ENCODE measurements around the genes REV3L, CCN6 and HDAC2.

DNA sequence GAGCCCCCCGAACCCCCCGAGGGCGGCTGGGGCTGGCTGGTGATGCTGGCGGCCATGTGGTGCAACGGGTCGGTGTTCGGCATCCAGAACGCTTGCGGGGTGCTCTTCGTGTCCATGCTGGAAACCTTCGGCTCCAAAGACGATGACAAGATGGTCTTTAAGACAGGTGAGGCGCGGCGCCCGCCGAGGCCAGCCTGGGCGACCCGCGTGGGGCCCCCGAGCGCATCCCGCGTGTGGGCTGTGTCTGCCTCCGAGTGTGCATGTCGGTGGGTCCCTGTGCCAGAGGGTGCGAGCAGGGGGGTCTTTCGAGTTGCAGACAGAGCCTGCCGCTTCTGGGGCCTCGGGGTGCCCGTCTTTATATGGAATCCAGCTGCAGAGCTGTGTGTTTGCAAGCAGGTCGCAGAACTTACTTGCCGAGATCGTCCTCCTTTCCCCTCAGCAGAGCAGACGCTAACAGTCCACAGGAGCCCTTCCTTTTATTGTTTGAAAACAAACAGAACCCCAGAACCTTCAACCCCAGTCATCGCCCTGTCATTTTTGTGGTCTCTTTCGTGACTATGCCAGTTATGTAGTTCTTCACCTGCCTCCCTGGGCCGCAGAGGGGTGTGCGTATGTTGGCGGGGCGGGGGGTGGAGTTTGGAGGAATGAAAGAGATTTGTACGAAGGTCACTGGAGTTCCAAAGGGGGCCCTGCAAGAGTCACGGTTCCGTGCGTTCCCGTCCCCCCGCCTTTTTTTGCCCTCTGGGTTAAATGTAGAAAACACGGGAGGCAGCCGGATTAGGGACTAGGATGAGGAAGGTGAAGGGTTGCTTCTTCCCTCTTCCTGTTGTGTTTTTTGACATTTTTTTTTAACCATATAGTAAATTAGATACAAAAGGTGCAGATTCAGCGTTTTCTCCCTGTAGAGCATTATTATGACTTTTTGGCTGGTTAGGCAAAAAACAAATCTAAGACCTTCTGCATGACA, 910 bp downstream of the SLC16A10 start:
- PRO-cap = no peak
- RAMPAGE, long total RNA, 3 experiments = start-site peak on the plus strand in 1 of 3 experiments, centred at positions 154 to 902 of the sequence, 6 to 12 reads per replicate

DNA sequence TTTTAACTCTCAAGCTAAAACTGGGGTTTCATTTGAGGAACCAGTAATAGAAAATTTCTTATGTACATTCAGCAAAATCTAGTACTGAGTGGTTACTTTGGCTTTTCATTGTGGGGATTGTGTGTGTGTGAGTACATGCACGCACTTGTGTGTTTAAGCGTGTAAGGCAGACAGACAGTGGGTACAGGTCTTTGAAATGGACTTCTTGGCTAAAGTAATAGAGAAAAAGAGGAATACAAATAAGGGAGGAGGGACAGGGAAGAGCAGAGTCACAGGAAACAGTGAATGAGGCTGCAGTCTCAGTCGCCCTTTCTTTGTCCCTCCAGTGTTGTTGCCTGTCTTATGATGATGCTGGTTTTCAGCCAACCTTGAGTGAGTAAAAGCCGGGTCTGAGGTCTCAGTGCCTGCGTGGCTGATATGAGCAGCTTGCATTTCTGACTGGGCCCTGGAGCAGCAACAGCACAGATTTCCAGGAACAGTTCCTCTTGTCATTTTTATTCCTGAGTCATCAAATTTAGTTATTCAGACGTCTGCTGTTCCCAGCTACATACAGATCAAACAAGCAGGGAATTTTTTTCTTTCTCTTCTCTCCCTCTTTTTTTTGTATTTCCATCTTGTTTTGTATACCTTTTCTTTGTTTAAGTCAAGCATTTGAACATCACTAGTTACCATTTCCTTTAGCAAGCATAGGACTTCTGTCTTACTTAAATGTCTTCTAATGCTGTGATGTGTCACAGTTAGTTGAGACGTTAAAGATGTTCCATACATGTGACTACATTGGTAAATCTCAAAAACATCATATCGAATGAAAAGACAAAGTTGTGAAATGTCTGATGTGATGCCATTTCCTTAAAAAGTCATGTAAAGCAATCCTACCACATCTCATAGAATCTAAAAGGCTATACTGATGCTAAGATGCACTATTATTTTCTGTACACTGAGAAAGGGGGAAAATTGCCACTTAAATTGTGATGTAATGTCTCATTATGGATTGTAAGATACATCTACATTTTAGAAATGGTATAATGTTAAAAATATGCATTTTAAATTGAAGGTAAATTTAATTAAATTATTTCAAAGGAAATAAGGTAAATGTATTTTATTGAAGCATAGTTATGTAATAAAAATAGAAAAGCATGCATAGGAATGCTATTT, 26.6 kb downstream of the SLC16A10 start:
- PRO-cap = no peak
- RAMPAGE, long total RNA, 3 experiments = no peak in any of the 3 experiments

- PRO-cap = no peak
- RAMPAGE, long total RNA, 3 experiments = no peak in any of the 3 experiments
Measured at GRCh38 chr6:111121929-111122459, 34.7 kb downstream of the SLC16A10 start.

GRCh38 chr6:111414633-111415466, 68.2 kb downstream of the REV3L start:
- PRO-cap = no peak
- RAMPAGE, long total RNA, 3 experiments = no peak in any of the 3 experiments

DNA sequence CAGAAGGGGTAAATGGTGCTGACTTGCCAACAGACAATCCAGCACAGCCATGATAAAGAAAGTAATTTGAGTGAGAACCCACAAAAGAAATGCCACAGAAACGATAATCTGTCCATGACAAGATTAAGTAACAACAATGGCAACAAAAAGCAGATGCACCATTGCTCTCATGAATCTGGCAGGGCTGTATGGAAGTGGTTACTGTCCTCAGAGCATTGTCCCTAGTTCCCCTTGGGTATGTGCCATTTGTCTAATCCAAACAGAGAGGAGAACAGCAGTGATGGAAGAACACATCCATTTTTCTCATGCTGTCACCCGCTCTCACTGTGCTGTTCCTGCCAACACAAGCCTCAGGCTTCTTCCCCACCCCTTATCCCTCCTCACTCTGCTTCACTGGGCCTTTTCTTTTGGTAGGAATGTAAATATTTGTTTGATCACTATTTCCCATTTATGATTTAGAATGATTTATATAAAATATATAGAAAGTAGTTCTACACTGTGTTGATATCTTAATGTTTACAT, 65.8 kb downstream of the REV3L start:
- PRO-cap = no peak
- RAMPAGE, long total RNA, 3 experiments = no peak in any of the 3 experiments

- PRO-cap = bidirectional peak, plus-strand start at chr6:111482676, minus-strand start at chr6:111482664; bidirectional peak, plus-strand start at chr6:111483279, minus-strand start at chr6:111483167
- RAMPAGE, long total RNA, 3 experiments = no peak in any of the 3 experiments
Measured at GRCh38 chr6:111482343-111483348, at the start of gene REV3L. TSS of gene REV3L (minus strand) at chr6:111483218.

GRCh38 chr6:111536593-111537284, 53.7 kb upstream of the REV3L start:
- PRO-cap = bidirectional peak, plus-strand start at chr6:111537080, minus-strand start at chr6:111536926
- RAMPAGE, long total RNA, 3 experiments = no peak in any of the 3 experiments

DNA sequence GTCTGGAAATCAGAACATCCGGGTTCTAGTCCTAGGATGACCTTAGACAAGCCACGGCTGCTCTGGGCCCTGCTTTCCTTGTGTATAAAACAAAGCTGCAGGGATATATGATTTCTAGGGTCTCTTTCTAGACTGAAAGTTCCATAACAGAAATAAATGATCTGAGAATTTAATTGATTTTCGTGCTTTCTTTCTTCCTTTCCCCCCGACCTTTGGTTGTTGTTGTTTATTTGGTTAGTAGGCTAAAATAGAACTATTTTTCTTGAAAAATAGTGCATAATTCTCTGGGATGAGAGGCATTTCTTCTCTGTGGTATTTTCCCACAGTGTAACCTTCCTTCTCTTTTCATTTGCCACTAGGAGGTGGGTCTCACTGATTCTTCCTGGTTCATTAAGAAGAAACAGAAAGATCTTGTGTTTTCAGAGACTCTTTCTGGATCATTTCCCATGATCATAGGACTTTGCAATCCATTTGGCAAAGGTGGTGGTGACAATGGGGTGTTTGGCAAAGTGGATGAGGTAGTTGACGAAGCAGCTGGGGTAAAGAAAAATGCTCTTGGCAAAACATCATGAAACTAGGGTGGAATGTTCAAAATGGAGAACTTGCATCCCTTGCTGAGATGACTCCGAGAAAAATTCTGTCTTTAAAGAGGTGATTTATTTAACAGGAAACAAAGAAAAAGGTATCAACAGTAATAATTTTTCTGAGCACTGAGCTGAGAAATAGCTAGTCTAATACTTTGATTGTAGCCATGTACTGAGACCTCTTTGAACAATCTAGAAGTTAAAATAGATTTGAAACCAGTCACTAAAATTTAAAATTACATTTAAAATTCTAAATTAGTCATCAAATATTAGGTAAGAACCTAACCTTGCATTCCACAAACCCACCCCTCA, 50.7 kb downstream of the TRAF3IP2 start:
- PRO-cap = bidirectional peak, plus-strand start at position 569 of the sequence, minus-strand start at position 392 of the sequence
- RAMPAGE, long total RNA, 3 experiments = no peak in any of the 3 experiments

DNA sequence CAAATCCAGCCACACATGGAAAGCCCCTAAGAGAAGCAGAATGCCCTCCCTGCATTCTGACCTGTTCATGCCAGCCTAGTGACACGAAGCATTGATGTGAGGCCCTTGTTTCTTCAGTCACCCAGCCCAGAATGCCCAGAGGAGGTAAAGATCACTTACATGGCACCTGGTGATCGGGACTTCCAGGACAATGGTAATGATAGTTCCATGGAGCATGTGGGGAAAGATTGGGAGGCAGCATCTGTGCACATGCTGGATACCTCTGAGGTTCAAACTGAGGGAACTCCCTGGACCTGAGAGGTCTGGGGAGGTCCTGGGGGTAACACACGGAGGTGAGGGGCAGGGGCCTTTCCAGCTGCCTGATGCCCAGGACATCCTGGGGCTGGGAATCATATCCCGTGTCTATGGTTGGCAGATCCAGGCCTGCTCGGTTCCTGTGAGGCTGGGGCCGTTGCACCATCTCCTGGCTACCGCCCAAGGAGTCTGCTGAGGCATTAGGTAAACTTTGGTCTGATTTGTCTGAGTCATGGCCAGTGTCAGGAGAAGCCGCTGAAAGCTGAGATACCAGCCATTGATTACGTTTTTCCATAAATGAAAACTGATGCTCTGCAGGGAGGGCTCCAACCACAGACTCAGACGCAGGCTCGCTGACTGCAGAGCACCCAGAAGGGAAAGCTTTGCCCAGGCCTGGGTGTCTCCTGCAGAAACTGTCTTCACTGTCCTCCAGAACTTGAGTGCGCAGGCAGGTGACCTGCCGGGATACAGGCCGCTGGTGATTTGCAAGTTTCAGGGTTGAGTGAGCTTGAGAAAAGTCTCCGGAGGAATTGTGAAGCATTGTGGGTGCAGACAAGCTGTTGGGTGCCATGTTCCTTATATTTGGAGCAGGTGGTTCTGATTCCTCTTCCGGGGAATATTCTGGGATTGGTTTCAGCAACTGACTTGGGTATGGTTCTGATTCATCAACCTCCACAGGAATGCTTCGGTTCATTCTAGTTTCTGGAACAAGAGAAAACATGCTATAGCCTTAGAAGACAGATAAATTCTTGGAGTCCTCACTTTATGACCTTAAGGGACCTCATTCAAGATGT, 14.2 kb downstream of the TRAF3IP2 start:
- PRO-cap = bidirectional peak, plus-strand start at position 590 of the sequence, minus-strand start at position 364 of the sequence
- RAMPAGE, long total RNA, 3 experiments = no peak in any of the 3 experiments

DNA sequence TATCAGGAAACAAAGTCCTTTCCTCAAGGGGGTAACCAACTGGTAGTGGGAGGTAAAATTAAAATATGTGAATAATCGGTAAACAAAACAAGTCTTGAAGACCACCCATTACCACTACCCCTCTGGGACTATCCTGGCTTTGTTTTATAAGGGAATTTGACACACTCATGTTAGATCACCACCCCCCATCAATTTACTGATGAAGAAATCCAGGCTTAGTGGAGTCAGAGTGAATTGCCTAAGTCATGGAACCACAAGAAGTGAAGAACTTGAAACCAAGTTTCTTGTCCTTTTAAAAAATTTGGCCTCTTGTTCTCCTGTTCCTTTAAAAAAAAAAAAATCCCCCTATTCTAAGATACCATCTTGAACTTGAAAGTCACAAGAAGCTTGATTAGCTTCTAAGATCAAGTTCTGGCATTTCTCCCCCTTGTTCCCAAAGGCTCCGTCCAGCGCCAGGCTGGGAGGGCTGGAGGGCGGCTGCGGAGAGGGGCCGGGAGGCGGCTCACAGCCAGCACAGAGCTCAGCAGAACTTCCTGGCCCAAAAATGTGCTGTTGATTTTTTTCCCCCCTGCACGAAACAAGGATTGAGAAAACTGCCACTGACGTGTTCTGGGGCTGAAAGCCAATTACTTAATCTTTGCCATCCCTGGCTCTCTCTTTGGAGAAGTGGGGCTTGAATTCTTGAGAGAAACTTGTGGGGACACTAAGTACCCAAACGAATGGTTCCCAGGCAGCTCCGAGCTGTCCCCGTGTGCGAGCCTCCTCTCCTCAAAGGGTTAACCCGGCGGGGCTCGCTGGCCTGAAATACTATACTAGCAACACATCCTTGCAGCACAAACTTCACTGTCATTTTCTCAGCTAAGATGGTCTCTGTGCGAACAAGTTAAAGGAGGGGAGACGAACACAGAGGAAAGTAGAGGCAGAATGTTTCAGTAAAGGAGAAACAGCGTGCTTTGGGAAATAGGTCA, 633 bp downstream of the TRAF3IP2 start:
- PRO-cap = bidirectional peak, plus-strand start at position 227 of the sequence, minus-strand start at position 195 of the sequence; bidirectional peak, plus-strand start at position 849 of the sequence, minus-strand start at position 532 of the sequence
- RAMPAGE, long total RNA, 3 experiments = start-site peak on the plus strand in 3 of 3 experiments, centred at positions 654 to 836 of the sequence, 6 to 11 reads per replicate

DNA sequence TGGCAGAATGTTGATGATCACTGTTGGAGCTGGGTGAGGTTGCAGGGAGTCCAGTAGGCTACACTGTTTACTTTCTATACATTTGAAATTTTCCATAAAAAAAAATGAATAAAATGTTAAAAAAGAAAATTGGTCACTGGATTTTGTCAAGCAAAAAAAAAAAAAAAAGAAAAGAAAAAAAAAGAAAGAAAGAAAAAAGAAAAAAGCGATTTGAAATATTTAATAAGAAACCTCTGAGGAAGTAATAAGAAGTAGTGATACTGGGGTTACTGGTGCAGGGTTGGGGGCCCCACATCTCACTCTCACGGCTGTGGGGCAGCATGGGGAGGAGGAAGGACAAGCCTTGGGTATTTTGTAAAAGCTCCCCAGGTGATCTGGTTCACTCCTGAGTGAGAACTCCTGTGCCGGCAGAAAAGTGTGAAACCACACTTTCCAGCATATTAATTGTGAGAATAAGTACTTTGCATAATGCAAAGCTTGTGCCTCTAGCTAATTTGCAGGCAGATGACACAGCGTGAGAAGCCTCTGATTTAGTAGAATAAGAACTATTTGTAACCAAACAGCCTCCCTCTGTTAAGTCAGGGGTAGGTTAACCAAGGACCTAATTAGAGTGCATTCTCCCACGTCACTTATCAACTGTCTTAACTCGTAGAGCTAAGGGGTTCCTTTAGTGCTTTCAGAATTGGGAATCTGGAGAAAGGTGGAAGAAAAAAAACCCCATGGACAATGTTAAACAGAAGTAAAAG, 109.0 kb downstream of the FYN start:
- PRO-cap = no peak
- RAMPAGE, long total RNA, 3 experiments = no peak in any of the 3 experiments

GRCh38 chr6:111780753-111781705, 92.2 kb downstream of the FYN start:
- PRO-cap = no peak
- RAMPAGE, long total RNA, 3 experiments = no peak in any of the 3 experiments

DNA sequence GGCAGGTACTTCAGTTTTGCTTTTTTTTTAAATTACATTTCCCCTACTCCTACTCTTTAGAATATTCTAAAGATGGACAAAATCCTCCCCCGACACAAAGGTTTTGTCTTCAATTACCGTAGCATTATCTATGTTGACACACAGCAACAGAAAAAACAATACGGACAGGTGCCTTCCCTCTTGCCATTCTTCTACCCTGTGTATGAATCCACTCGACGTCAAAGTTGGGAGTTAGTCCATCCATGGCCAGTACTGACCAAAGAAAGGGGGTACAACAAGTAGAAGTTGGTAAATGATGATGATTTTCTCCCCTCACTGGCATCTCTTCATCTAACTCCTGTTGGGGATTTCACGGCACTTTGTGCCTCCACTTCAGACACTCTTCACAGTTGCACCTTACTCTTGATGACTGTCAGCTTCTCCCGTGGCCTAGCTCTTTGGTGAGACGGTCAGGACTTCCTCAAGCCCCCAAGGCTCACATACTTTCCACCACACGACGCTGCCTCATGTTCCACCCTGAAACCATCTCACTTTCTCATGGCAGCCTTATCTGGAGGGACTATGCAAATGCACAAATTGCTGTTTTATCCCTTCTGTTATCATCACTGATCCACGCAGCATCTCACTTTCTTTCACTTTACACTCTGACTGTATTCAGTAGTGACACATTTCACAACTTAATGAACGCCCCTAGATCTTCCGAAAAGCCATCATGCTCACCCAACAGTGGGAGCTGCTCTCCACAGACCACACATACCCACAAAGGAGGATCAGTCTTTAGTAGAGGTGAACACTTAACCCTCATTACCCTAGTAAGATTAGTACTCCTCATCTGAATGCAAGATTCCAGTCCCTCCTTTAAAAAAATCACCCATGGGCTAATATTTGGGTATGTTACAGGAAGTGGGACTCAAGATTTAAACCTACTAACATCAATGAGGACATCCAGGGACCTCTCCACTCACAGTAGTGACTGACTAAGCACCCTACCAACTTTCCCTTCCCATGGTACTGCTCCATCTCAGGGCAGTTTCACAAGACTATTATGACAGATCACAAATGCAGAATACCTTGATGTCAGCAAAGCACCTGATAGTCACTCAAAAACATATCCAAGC, 35.6 kb downstream of the FYN start:
- PRO-cap = no peak
- RAMPAGE, long total RNA, 3 experiments = no peak in any of the 3 experiments

DNA sequence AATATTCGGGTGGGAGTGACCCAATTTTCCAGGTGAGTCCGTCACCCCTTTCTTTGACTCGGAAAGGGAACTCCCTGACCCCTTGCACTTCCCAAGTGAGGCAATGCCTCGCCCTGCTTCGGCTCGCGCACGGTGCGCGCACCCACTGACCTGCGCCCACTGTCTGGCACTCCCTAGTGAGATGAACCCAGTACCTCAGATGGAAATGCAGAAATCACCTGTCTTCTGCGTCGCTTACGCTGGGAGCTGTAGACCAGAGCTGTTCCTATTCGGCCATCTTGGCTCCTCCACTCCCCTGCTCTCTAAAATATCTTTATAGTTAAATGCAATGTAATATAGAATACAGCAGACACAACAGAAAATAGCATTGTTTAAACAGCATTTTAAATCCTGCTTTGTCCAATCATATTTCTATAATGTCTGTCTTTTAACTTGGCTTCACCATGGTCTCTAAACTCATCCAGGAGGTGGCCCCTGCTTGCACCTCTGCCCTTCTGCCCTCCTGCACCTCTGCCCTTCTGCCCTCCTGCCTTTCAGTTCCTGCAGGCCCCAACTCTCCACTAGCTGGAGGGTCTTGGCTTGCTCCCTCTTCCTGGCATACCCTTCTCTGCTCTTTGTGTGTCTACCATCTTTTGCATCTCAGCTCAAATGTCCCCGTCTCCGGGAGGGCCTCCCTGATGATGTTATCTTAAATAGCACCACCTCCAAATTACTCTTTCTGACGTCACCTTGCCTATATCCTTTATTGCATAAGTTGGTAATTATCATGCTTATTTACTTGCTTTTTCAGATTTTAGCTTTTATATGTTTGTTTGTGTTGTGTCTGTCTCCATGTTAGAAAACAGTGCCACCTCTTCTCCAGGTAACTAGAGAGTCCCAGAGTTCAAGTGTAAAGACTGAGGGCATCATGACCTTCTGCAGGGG, 35.7 kb upstream of the FYN start:
- PRO-cap = no peak
- RAMPAGE, long total RNA, 3 experiments = no peak in any of the 3 experiments

DNA sequence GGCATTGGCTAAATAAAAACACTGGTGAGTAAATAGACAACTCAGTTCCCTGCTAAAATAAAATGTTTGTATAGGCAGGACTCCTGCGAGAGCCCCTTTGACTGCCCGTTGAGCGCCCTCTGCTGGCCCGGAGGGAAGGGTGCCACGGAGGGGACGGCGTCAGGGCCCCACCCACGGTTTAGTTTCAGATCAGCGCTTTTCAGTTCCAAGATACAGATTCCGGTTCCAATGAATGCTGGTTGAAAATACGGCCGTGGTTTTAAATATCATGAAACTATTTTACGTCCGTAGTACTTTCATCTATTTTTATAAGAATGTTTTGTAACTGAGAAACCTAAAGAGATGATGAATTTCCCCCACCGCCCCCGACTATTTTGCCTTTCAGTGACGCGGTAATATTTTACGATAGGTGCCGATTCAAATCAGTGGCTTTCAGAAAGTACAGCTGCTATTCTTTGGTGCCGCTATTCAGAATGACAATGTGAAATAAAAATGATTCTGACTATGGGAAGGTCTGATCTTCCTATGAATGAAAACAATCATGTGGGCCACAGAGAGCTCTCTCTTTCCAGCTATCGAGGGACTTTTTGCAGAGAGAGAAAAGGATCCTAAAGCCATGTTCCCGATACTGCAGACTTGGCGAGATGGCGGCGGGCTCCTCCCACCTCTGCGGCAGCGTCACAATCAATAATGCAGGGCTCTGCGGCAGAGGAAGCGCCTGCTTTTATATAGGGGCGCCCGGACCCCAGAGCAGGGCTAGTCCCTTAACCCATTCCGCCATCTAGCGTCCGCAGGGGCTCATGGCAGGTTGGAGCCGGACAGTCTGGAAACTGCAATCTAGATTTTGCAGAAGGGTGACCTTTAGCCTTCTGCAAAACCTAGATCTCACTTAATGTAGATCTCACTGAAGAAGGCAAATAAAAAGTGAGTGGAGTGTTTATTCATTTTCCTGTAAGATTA, 10.6 kb upstream of the CCN6 start:
- PRO-cap = bidirectional peak, plus-strand start at position 215 of the sequence, minus-strand start at position 63 of the sequence; unidirectional peak, minus-strand start at position 638 of the sequence
- RAMPAGE, long total RNA, 3 experiments = no peak in any of the 3 experiments

DNA sequence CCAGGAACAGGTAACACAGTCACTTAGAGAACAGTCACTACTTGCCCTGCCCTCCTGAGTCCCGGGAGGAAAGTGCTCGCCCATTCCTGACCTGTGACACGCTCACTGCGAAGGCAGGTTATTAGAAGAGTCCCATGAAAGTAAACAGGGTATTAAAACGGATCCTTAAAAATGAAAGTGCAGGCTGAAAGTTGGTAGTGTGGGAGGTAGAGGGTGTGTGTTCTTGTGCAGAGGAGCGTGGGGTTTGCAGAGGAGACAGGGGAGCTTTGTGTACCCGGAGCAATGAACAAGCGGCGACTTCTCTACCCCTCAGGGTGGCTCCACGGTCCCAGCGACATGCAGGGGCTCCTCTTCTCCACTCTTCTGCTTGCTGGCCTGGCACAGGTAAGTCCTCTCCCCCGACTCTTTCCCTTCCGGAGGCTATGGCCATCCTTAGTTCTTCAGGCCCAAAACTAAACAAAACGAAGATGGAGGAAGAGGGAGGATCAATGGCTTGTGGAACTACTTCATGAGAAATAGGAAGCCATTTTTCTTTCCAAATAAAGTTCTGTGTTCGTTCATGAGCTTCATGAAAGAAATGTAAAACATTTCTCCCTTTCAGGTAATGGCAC, at the start of gene CCN6:
CCN6 (plus strand) TSS at position 83 of the 611 bp plus-strand sequence.
- PRO-cap = no peak
- RAMPAGE, long total RNA, 3 experiments = no peak in any of the 3 experiments

DNA sequence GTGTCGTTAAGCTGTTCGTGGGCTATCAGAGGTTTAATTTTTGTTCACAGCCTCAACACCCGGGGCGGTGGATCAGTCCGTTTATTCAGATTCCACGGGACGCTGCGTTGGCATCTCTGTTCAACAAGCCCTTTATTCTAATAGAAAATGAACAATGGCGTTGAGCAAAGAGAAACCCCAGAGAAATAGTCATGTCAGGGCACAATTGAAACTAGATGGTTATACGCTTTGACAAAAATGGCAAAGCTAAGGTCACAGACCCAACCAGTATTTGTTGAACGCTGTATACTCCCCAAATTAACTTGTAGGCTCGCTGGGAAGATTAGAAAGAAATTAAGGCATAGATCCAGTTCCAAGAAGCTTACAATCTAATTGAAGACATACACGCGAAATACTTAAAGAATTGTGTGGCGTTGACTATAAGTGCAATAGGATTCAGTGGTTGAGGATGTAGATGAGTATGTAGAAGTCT, 399 bp downstream of the FAM229B start:
- PRO-cap = no peak
- RAMPAGE, long total RNA, 3 experiments = no peak in any of the 3 experiments

- PRO-cap = bidirectional peak, plus-strand start at chr6:113855165, minus-strand start at chr6:113854924; bidirectional peak, plus-strand start at chr6:113855337, minus-strand start at chr6:113855192
- RAMPAGE, long total RNA, 3 experiments = no peak in any of the 3 experiments
Measured at GRCh38 chr6:113854484-113855664, 2.3 kb upstream of the MARCKS start.

DNA sequence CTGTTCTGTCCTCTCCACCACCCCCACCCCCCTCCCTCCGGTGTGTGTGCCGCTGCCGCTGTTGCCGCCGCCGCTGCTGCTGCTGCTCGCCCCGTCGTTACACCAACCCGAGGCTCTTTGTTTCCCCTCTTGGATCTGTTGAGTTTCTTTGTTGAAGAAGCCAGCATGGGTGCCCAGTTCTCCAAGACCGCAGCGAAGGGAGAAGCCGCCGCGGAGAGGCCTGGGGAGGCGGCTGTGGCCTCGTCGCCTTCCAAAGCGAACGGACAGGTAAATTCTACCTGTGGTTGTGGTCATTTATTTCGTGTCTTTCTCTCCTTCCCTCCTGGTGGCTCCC, 403 bp downstream of the MARCKS start:
- PRO-cap = no peak
- RAMPAGE, long total RNA, 3 experiments = no peak in any of the 3 experiments

DNA sequence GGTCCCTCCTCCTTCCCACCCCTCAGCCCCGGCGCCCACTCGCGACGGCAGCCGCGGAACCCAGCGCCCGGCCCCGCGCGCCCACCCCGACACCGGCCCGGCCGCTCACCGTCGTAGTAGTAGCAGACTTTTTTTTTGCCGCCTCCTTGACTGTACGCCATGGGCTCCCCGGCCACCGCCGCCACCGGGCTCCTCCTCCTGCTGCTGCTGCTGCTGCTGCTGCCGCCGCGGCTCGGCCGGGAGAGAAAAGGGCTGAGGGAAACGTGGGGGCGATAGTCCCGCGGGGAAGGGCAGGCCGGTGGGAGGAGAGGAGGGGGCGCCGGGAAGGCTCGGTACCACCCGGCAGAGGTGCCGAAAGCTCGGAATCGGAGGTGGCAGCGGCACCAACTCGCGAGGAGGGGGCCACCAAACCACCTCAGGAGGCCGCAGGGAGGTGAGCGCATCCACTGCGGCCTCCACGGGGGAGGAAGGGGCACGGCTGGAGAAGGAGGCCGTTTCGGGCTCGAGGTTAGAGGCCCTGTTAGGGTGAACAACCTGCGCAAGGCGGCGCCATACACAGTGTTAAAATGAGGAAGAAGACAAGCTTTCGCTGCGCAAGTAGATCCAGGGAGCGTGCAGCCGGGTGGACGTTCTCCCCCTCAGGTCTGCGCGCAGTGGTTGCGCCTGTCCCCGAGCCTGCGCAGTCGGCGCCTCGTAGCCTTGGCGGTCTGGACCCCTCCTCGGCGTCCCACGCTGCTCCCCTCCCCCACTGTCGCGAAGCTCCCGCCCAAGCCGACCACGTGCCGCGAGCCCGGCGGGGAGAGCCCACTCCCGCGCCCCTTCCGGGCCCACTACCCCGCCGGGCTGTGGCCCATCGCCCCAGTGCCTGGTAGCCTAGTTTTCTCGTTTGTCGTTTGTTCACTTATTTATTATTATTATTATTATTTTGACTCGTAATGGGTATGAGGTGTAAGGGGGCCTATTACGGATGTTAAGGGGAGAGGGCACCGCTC, at the start of gene HDAC2:
HDAC2 (minus strand) TSS at position 401 of the 992 bp plus-strand sequence.
- PRO-cap = unidirectional peak, minus-strand start at position 121 of the sequence; bidirectional peak, plus-strand start at position 680 of the sequence, minus-strand start at position 389 of the sequence
- RAMPAGE, long total RNA, 3 experiments = start-site peak on the minus strand in 3 of 3 experiments, centred at positions 249 to 386 of the sequence, 20 to 212 reads per replicate